Skeletal muscle cell (primary cell): ENCODE measurements around the genes ADAM22, ZNF804B and PTTG1IP2.

DNA sequence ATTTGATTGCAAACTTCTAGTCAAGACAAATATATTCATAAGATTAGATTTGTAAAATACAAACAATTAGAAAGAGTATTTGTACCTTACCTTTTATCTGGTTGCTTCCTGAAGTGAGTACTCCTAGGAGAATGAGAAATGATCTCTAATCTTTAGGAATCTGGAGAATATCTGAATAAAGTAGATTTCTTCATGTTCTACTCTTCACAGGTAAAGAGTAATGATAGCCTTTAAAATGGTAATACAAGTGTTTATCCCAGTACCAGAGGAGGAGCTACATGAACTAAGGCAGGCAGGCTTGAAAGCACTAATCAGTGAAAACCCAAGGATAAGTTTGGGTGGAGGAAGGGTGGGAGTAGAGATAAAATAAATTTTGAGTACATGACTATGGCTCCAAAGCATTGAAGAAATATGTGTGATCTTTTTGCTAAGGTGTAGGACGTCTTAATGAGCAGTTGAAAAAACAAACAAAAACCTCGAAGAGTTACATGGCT, 84.9 kb downstream of the RUNDC3B start:
- RRBS, result no CpG with 5 or more reads among the region's 2 CpGs

GRCh38 chr7:87933902-87934629, at the start of gene ADAM22:
ADAM22 (plus strand) TSS chr7:87934251.
- RRBS, result under 1% methylated on average over 15 of the region's 69 CpGs

GRCh38 chr7:87934630-87935353, 741 bp downstream of the ADAM22 start:
- RRBS, result no CpG with 5 or more reads among the region's 51 CpGs

- RRBS, result no CpG with 5 or more reads among the region's 3 CpGs
Measured at GRCh38 chr7:88229483-88230094, 9.8 kb upstream of the SRI start.

DNA sequence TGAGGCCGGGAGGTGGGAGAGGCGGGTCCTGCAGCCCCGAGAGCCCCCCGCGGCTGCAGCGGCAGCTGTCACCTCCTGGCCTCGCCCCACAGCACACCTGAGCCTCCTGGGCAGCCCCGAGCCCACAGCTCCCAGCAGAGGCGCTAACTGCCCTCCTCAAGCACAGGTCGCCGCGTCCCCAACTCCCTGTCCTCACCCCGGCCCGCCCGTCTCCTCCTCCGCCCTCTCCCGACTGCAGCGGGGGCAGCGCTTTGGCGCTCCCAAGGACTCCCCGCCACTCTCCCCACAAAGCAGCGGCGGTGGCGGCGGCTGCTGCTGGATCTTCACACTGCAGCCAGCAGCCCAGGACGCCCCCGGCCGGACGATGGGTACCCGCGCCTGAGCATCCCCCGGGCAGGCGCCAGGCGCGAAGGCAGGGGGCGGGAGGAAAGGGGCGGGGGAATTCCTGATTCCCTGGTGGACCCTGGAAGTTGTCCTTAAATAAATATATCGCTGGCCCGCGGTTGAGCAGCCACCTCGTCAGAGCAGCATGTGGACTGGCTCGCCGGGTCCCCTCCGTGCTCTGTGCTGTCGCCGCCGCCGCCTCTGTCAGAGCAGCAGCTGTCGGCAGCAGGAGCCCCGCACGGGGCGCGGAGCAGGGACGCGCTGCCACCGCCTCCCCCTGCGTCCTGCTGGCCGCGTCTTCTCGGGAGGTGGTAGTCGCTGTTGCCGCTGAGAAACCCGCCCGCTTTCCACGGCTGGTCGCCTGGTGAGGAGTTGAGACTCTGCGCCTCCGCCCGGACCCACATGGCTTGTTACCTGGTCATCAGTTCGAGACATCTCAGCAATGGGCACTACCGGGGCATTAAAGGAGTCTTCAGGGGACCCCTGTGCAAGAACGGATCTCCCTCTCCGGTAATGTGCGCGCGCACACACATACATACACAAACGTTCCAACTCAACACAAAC, at the start of gene ZNF804B:
Gene ZNF804B, plus strand, starts transcription at position 510 of the 948 bp plus-strand sequence.
- RRBS, result 6% methylated on average over 2 of the region's 77 CpGs

DNA sequence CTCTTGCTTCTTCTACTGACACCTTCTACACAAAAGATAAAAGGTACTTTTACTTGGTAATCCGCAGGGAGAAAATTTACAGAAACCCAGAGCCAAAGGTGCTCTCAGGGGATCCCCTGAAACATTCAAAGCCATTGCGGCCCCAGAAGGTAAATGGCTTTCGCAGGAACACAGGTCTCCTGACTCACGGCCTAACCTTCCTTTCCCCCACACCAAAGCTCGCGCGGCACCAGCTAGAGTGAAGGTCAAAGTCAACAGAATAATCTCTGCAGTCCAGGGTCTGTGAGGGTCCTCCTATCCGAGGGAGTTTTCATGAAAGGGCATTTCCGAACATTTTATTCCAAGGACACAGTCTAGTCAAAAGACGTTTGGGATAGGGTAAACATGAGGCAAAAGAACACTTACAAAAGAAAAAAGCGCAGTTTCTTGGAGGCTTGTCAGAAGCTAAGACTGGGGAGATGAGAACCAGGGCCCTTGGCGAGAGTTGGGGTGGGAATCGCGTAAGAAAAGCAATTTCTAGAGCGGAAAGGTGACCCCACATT, 574 bp upstream of the STEAP2 start:
- RRBS, result no CpG with 5 or more reads among the region's 15 CpGs

GRCh38 chr7:90217421-90217857, 5.9 kb downstream of the STEAP2 start:
- RRBS, result no CpG with 5 or more reads among the region's 4 CpGs

GRCh38 chr7:90231298-90231692, 13.7 kb upstream of the CFAP69 start:
- RRBS, result no CpG with 5 or more reads among the region's 3 CpGs

DNA sequence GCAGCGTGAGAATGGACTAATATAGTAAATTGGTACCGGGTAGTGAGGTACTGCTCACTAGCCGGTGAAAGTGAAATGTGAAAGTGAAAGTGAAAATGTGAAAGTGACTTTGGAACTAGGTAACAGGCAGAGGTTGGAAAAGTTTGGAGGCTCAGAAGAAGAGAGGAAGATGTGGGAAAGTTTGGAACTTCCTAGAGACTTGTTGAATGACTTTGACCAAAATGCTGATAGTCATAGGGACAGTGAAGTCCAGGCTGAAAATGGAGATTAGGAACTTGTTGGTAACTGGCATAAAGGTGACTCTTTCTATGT, 6.0 kb upstream of the PTTG1IP2 start:
- RRBS, result no CpG with 5 or more reads among the region's 3 CpGs

GRCh38 chr7:90469326-90469776, at the start of gene PTTG1IP2:
PTTG1IP2 (plus strand) TSS chr7:90469639.
- RRBS, result no CpG with 5 or more reads among the region's 4 CpGs

DNA sequence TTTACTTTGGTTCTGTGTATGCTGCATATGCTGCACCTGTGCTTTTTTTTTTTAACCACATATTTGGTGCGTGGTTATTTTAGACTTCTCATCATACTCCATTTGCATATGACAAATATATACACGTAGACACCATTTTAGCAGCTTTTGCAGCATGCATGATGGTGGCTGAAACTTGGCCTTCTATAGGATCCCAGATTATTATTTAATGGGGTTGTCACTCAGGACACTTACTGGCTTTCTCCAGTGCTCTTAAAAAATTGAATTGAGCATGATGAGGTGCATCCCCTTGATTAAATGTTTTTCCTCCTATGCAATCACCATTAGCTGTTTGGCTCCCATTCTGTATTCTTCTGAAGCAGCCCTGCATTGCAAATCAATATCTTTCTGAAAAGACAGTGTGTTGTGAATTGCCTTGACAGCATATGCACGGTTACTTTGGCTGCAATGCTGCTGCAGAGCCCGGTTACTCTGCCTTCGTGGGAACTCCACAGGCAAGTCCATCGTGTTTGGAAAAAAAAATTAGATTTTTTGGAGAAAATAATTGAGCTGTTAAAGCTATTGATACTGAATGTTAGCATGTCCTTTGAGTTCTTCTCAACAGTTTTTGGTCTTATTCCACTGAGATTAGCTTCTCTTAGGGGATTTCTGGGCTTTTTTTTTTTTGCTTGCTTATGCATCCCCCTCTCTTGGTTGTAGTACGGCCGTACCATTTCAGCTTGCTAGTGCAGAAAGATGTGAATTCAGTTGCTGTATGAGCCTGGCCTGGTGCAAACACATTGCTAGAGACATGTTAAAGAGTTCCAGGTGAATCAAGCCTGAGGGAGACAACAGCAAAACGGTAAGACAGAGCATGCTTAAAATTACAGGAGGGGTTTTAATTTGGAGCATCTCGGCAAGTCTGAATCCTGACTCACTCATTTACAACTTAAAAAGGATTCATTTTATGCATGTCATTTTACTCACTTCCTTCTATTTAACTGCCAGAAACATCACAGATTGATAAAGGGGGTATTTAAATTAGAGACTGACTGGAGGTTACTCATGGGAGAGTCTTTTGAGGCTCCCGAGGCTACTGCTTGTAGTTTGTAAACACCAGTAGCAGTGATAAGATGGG, 113.4 kb downstream of the CDK14 start:
- RRBS, result no CpG with 5 or more reads among the region's 11 CpGs

DNA sequence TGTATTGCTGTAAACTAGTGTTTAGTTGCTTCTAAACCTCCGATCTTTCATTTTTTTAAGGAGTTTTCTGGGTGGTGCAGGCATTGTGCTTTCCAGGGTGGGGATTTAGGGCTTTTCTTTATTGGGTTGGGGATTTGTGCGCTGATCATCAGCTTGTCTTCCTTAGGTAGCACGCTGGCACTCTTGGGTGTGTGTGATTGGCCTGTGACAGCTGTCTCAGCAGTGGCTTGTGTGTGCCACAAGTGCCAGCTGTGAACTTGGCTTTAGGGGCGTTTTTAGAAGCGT, 700 bp downstream of the AKAP9 start:
- RRBS, result no CpG with 5 or more reads among the region's 5 CpGs

DNA sequence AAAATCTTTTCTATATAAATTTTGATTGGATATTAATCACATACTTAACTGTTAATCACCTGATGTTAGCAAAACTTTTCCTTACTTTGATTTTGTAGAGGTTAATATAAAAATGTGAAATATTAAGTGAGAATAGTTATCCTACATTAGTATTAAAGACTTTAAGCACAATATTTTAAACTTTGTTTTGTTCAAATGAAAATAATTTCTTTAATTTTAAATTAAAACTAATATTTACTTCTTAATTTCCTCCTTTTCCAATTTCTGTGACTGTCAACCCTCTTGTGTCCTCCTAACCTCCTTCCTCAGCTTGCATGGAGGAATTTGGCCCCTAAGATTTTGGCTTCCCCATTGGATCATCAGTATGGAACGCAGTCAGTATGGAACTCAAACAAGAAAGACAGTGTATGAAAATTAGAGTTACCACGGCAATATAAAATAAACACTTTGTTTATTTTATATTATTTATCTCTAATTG, 91.3 kb downstream of the CYP51A1 start:
- RRBS, result no CpG with 5 or more reads among the region's 2 CpGs

DNA sequence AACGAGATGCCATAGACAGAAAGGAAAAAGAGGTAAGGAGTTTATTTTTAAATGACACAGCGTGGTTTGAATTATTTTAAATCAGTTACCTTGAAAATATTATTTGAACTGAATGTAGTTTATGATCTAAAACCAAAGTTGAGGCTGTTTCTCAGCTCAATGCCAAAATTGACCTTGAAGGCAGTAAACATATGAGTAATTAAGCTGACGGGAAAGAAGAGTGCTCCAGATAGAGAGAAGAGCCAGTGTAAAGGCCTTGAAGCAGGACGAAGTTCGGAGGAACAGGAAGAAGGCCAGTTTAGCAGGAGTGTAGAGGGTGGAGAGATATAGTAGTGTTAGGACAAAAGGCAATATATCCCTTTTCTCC, 63.3 kb downstream of the CYP51A1 start:
- RRBS, result no CpG with 5 or more reads among the region's 5 CpGs

GRCh38 chr7:92380850-92381689, 66.2 kb upstream of the GATAD1 start:
- RRBS, result no CpG with 5 or more reads among the region's 10 CpGs

- RRBS, result no CpG with 5 or more reads among the region's 4 CpGs
Measured at GRCh38 chr7:92766401-92766976, 69.9 kb downstream of the CDK6 start.

GRCh38 chr7:93102788-93103456, 14.9 kb downstream of the SAMD9 start:
- RRBS, result no CpG with 5 or more reads among the region's 8 CpGs

GRCh38 chr7:93590951-93592241, 16.9 kb upstream of the CALCR start:
- RRBS, result no CpG with 5 or more reads among the region's 36 CpGs

DNA sequence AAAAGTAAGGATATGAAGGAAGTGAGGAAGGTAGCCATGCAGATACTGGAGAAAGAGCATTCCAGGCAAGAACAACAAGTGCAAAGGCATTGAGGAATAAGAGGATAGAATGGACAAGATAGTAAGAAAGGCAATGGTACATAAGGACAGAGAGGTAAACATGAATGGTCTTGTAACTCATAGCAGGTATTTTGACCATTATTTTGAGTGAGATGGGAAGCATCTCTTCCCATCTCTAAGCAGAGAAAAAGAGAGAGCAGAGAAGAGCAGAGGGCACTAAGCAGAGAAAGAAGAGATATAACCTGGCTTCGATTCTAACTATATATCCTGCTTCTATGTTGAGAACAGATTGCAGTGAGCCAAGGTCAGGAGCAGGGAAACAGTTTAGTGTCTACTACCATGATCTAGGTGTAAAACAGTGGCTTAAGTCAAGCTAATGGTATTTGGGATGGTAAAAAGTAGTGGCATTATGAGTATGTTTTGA, 193.2 kb upstream of the BET1 start:
- RRBS, result no CpG with 5 or more reads among the region's 1 CpG

GRCh38 chr7:94424065-94424551, 29.4 kb downstream of the COL1A2 start:
- RRBS, result no CpG with 5 or more reads among the region's 3 CpGs